Omental fat pad (tissue), 4 donors: ENCODE results near the genes SSUH2, OXTR and SRGAP3.

GRCh38 chr3:5055563-5056204, 66.4 kb upstream of the ARL8B start:
- PRO-cap: no peak
- RAMPAGE, long total RNA, 4 experiments: no peak in any of the 4 experiments

GRCh38 chr3:5428407-5429585, 241.3 kb downstream of the EDEM1 start:
- PRO-cap: no peak
- RAMPAGE, long total RNA, 4 experiments: no peak in any of the 4 experiments

GRCh38 chr3:7640790-7641291, 779.9 kb downstream of the GRM7 start:
- PRO-cap: no peak
- RAMPAGE, long total RNA, 4 experiments: no peak in any of the 4 experiments

DNA sequence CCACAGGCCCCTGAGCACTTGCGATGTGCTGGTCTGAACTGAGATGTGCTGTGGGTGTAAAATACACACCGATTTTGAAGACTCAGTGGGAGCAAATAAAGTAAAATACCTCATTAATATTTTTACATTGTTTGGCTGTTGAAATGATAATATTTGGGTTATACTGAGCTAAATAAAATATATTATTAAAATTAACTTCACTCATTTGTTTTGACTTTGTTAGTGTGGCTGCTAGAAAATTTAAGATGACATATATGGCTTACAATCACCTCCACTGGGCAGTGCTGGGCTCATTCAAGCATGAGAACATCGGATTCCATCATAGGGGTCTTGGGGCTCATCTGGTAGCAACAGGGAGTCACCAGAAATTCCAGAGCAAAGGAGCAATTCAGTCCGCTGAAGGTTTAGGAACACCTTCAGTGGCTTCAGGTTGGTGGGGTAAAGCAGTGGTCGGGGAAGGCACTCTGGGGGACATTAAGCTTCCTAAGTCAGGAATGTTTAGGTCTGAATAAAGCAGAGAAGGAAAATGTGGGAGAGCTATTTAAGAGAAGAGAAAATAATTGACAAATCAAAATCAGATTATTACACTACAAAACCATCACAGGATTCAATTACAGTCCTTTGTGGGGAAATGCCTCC, 57.9 kb upstream of the LMCD1 start:
- PRO-cap: no peak
- RAMPAGE, long total RNA, 4 experiments: no peak in any of the 4 experiments

- PRO-cap: no peak
- RAMPAGE, long total RNA, 4 experiments: no peak in any of the 4 experiments
Measured at GRCh38 chr3:8460923-8461509, 40.6 kb upstream of the LMCD1 start.

DNA sequence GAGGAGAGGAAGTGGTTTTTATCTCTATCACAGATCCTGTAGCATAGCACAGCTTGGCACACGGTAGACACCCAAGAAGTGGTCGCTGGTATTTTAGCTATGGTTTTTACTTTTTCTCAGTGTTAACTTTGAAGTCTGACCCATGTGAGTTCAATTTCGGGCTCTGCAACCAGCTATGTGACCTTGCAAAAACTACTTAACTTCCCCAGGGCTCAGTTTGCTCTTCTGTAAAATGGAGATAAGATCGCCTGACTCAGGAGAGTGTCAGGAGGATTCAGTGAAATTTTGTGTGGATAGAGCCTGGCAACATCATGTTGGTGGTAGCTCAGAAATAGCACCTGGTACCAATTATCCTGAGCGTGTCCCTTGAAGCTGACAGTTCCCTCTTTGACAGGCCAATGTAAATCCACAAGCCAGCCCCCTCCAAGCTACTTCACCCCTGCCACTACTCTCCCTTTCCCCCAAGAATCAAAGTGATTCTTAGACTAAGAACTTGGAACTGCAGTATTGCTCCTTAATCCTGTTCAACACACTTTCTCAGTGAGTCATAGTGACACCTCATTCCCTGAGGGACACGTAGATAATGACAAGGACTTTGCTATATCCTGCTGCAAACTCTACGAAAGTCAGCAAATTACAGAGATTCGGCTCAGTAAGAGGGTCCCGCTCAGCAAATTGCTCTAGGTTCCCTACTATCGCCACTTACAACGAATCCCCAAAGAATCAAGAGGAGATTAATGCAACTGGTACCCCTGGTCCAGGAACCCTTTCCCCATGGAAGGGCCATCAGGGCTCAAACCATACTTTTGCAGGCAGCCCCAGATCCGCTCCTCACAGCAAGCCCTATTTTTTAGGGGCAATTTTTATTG, 8.5 kb upstream of the LMCD1 start:
- PRO-cap: no peak
- RAMPAGE, long total RNA, 4 experiments: no peak in any of the 4 experiments

GRCh38 chr3:8629454-8629999, 15.1 kb downstream of the SSUH2 start:
- PRO-cap: no peak
- RAMPAGE, long total RNA, 4 experiments: no peak in any of the 4 experiments

DNA sequence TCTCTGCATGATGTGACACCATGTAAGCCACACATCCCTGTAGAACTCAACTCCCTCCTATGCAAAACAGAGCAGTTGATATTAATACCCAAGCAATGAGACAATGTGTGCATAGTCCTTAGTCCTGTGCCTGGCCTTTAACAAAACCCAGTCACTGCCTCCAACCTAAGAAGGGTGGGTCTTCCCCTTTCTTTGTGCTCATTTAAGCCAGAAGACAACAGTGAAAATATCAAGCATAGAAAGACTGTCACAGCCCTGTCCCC, 6.1 kb downstream of the SSUH2 start:
- PRO-cap: no peak
- RAMPAGE, long total RNA, 4 experiments: no peak in any of the 4 experiments

DNA sequence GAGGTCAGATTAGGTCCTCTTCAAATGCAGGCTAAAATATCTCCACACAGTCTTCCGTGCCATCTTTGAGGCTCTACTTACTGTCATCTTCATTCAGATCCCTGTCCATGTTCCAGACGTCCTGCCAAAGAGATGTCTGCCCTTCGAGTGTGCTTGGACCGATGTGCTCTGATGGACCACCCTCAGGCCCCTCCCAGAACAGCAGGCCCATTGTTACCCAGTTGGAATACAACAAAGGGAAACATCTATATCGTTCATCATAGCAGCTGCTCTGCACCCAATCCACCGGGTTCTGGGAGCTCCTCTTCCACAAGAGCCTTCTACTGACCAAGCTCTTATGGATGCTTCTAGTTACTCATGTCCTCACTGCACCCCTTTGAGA, at the start of gene SSUH2:
TSS of gene SSUH2 (minus strand) at position 149 of the 382 bp plus-strand sequence.
- PRO-cap: no peak
- RAMPAGE, long total RNA, 4 experiments: no peak in any of the 4 experiments

- PRO-cap: no peak
- RAMPAGE, long total RNA, 4 experiments: no peak in any of the 4 experiments
Measured at GRCh38 chr3:8710091-8710379, 23.6 kb upstream of the CAV3 start.

DNA sequence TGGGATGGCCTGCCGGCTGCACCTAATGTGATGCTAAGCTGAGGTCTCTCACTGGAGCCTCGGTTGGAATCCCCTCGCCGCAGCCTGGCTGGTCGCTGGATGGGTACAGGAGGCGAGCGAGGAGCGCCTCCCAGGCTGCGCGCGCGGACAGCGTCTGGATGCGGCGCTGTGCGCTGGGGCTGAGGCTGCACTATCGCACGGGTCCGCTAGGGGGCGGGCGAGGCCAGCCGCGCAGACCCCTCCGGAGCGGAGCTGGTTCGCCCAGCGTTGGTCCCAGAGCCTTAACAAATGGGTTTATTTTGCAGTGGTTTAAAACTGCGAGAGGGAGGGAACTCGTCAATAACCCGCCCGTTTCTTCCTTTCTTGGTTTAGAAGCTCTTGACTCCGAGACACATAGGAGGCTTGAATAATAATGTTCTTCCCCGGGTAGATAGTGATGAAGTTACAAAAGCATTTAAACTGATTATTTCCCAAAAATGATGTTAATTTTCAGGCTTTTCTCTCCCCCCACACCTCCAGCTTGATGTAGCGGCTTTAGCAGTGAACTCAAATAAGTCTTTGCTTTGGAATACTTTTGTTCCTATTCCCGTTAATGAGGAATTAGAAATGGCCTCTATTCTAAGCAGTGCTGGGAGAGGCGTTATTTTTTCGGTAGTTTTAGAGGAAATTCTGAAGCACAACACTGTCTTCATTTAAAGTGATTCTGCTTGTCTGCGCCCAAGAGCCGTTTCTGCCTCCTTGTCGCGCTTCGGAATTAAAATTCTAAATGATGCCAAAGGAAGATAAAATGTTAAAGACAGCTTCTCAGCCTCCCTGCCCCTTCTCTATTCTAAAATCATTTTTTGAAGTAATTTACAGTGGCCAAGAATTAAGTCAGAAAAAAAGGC, at the start of gene OXTR:
TSS of gene OXTR (minus strand) at position 286 of the 887 bp plus-strand sequence.
- PRO-cap: no peak
- RAMPAGE, long total RNA, 4 experiments: no peak in any of the 4 experiments

DNA sequence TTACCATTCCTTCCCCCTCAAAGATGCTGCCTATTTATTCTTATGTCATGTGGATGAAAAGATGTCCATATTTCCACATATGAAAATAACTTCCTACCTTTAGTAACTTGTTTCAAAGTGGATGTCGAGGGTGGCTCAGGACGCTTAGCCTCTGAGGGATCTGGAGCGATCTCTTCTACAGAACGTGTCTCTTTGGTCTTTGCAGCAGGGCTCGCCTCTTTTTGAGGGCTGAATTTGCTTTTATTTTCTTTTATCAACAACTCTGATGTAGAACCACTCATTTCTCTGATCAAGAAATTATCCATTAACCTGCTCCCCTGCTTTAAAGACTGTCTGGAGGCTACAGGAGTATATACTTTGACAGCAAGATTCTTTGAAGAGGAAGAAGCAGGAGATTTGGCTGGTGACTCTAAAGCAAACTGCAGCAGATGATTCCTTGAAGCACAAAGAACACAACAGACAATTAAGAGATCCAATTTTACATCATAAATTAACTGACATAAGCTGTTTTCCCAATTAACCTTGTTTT, 21.8 kb downstream of the RAD18 start:
- PRO-cap: no peak
- RAMPAGE, long total RNA, 4 experiments: no peak in any of the 4 experiments

DNA sequence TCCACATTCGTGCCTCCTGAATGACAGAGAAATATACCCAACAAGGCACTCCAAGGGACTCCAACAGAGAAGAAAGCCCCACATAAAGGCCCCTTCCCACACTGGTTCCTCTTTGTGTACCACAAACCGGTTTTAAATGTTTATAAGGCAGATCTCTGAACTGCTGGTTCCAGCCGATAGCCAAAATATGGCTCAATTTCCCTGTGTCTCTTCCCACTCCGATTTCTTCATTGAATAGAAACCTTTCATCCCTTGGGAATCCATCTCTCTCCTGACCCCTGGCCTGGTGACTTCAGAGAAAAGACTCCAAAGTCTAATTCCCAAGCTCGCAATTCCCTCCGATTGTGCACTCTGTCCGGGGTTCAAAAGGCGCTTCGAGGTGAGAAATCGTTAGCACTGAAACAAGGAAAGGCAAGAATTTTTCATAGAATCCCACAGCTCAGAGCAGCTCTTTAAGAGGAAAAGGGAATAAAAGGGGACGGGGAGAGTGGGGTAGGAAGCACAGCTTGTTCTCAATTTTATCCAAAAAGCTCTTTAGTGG, 18.4 kb upstream of the RAD18 start:
- PRO-cap: no peak
- RAMPAGE, long total RNA, 4 experiments: no peak in any of the 4 experiments

GRCh38 chr3:9102352-9102833, 139.1 kb upstream of the RAD18 start:
- PRO-cap: no peak
- RAMPAGE, long total RNA, 4 experiments: no peak in any of the 4 experiments

DNA sequence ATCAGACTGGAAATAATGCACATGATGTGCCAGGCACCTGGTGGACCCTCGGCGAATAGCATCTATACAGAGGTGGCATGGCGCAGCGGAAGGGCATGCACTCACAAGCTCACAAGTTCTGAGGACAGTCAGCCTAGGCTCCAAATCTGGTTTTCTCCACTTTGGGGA, 113.9 kb downstream of the SRGAP3 start:
- PRO-cap: no peak
- RAMPAGE, long total RNA, 4 experiments: no peak in any of the 4 experiments

GRCh38 chr3:9183712-9184486, 65.5 kb downstream of the SRGAP3 start:
- PRO-cap: no peak
- RAMPAGE, long total RNA, 4 experiments: no peak in any of the 4 experiments

DNA sequence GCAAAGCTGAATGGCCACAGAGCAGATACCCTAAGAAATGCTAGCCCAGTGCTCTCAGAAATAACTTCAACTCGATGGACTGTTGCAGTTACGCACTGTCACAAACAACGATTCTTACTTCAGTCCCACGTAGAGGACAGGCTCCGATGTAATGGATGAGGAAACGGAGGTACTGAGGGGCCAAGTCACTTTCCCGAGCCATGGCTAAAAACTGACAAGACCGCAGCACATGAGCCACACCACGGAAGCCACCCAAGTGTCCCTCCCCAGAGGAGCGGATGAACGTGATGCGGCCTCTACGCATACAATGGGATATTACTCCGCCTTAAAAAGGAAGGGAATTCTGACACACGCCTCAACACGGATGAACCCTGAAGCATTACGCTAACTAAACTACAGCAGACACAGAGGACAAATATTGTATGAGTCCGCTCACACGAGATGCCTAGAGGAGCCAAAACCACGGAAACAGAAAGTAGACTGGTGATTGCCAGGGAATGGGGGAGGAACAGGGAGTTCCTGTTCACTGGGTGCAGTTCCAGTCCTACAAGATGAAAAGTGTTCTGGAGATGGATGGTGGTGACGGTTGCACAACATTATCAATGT, 32.8 kb downstream of the SRGAP3 start:
- PRO-cap: no peak
- RAMPAGE, long total RNA, 4 experiments: no peak in any of the 4 experiments

GRCh38 chr3:9249273-9249868, at the start of gene SRGAP3:
Gene SRGAP3, minus strand, starts transcription at chr3:9249646.
- PRO-cap: no peak
- RAMPAGE, long total RNA, 4 experiments: start-site peak on the minus strand in 2 of 4 experiments, at chr3:9249438-9249682 at its widest, 15 to 18 reads per replicate

DNA sequence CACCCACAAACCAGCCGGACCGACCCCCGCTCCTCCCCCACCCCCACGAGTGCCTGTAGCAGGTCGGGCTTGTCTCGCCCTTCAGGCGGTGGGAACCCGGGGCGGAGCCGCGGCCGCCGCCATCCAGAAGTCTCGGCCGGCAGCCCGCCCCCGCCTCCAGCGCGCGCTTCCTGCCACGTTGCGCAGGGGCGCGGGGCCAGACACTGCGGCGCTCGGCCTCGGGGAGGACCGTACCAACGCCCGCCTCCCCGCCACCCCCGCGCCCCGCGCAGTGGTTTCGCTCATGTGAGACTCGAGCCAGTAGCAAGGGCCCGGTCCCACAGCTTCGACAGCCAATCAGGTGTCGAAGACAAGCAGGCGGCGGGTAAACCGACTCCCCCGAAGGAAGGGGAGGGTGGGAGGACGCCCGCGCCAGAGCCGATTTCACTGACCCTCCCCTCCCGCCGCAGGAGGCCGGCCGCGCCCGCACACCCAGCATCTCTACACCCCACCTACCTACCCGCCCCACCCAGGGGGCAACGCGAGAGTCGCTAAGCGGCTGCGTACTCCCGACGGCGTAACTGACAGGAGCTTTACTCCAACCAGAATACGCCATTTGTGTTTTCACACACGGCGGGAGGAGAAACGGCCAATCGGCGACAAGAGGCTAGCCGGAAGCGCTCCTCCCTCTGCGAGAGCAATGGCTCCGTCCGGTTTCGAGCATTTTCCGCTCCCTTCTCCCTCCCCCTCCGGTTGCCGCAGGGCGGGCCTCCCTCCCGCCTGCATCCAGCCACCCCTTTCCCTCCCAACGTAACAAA, 710 bp upstream of the SETD5 start:
- PRO-cap: bidirectional peak, plus-strand start at position 199 of the sequence, minus-strand start at position 172 of the sequence
- RAMPAGE, long total RNA, 4 experiments: start-site peak on the minus strand in 1 of 4 experiments, centred at position 335 of the sequence, 11 reads per replicate

DNA sequence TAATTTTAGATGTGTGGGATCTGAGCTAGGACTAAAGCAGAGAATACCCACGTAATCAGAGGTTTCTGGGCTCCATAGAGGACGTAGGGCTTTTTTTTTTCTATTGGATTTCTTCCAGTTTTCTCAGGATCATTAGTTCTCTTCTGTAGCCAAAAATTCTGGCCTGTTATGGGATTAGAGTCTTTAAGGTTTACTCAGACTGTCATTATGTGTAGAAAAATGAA, 1.8 kb downstream of the SETD5 start:
- PRO-cap: no peak
- RAMPAGE, long total RNA, 4 experiments: no peak in any of the 4 experiments